Ascending aorta (tissue), 1 donor: ENCODE data around the gene NIPSNAP2.

GRCh38 chr7:52936304-52936550, 99.2 kb upstream of the POM121L12 start:
- PRO-cap = no peak

GRCh38 chr7:53218812-53219592, 183.6 kb downstream of the POM121L12 start:
- PRO-cap = no peak

GRCh38 chr7:53983677-53984030, 558.5 kb upstream of the VSTM2A start:
- PRO-cap = no peak

GRCh38 chr7:54546193-54547315, 4.4 kb downstream of the VSTM2A start:
- PRO-cap = no peak

DNA sequence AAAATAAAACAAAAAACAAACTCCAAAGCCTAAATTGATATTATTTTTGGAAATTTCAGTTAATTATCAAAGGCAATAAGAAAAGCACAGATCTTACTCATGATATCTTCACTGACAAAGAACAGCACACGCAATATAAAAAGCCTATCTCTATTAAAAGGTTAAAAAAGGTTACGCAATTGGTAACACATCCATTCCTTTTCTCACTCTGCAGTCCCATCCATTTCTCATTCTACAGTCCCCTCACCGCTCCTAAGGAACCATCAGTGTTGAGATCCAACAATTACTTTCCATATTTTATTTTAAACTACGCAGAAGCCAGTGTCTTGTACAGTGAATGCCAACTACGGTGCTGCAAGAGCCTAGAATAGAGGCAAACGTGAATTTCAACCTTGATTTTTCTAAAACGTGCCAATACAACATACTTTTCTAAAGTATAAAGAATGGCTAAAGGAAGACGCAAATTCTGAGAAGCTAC, 1.2 kb downstream of the SEC61G start:
- PRO-cap = no peak

- PRO-cap = no peak
Observed at GRCh38 chr7:54774173-54774430, 15.1 kb upstream of the SEC61G start.

- PRO-cap = unidirectional peak, plus-strand start at chr7:54837501
Observed at GRCh38 chr7:54837230-54837587, 78.2 kb upstream of the SEC61G start.

GRCh38 chr7:55018088-55018332, 807 bp upstream of the EGFR start:
- PRO-cap = no peak

GRCh38 chr7:55019790-55020147, 952 bp downstream of the EGFR start:
- PRO-cap = no peak

- PRO-cap = no peak
Observed at GRCh38 chr7:55109238-55110229, 90.7 kb downstream of the EGFR start.

GRCh38 chr7:55143196-55143638, 124.4 kb downstream of the EGFR start:
- PRO-cap = no peak

DNA sequence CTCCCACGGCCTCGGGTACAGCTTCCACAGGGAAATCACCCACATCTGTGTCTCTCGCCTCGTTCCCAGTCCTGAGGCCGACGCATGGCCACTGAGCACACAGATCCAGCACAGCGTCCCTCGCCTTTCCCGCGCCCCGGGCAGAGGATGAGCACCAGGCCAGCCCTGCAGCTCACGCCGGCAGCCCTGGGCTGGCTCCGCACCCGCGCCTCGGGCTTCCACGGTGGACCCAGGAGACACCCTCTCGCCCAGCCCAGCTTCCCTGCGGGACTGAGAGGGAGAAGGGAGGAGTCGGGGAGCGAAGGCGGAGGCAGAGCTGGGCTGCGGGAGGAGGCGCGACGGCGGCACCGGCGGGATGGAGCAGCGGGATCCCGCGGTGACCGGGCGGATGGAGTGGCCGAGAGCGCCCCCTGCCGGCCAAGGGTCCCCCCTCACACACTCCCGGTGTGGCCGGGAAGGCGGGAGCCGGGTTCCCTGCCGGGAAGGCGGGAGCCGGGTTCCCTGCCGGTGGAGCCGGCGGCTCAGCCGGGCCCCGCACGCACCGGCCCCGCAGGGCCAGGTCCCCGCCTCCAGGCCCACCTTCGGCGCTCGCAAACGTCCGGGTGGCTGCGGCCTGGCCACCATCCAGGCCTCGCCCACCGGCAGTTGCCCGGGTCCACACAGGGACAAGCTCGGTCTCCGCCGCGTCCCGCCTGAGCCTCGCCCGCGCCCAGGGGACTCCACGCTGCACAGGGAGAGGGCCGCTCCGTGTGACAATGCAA, 110.3 kb upstream of the LANCL2 start:
- PRO-cap = unidirectional peak, plus-strand start at position 447 of the sequence

GRCh38 chr7:55534152-55534951, 38.0 kb downstream of the VOPP1 start:
- PRO-cap = no peak

DNA sequence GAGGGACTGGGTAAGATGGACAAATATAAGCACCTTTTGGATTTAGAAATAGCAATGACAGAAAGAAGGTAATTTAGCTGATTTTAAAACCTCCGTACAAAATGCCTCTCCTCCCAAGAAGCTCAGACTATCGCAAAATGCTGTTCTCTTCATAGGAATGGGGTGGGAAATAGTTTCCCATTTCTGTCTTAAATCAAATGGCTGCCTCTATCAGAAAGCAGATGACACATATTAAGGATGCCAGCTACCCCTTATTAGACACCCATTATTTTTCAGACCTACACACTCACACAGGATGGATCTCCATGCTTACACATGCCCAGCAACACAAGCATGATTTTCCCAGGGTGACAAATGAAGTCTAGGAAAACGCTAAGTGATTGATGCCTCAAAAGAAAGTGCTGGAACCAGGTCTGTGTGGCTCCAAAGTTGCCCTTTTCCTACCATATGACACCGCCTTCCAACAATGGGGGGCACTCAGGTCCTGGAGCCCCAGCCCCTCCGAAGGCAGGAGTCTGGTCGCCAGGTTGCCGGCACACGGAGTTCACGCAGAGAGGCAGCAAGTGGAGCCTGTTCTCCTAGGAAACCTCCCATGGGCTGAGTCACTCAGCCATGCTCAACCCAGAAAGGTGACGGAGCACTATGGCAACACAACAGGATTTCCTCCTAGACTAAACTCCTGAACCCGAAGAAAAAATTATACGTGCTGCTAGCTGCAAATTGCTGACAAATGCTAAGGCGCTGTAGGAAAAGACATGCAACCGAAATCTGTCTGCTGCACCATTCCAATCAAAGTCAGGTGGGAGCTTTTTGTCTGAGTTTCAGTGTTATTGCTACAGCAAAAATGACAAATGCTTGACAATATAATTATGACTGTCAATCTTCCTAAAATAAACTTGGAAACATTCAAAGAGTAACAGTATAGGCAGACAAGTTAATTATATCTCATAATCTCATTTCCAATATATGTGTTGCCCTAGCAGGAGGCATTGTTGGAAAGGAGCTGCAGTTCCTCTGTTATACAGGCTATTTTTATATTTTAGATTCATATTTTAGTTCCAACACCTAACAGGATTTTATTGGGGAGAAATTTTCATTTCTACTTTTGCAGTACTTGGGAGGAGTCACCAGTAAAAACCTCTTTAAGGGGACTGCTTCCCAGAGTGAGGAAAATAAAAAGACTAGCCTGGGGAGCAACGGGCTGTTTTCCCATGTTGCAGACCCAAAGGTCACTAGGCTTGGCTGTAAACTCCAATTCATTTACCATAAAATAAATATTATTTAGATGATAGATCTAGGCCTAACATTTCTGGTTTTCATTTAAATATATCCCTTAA, 19.6 kb downstream of the VOPP1 start:
- PRO-cap = no peak

GRCh38 chr7:55688808-55689003, 116.4 kb upstream of the VOPP1 start:
- PRO-cap = no peak

GRCh38 chr7:55964309-55965507, at the start of gene NIPSNAP2:
Gene NIPSNAP2, plus strand, starts transcription at chr7:55964585.
- PRO-cap = unidirectional peak, plus-strand start at chr7:55964595; unidirectional peak, plus-strand start at chr7:55964607

GRCh38 chr7:56099369-56100647, 6.5 kb downstream of the CHCHD2 start:
- PRO-cap = no peak

DNA sequence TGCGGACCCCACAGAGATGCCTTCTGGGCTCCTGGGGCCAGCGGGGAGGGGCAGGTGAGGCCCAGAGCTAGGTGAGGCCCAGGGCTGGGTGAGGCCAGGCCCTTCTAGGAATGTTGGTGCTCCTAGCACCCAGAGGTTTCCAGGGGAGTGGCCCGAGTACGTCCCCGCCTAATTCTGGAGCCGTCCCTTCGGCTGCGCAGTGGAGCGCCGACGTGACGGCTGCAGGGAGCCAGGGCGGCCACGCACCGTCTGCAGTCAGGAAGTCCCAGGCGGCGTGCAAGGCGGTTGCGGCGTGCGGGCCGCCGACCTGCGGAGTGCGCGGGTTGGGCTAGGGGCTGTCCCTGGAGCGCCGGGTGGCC, 58.3 kb upstream of the NUPR2 start:
- PRO-cap = no peak

DNA sequence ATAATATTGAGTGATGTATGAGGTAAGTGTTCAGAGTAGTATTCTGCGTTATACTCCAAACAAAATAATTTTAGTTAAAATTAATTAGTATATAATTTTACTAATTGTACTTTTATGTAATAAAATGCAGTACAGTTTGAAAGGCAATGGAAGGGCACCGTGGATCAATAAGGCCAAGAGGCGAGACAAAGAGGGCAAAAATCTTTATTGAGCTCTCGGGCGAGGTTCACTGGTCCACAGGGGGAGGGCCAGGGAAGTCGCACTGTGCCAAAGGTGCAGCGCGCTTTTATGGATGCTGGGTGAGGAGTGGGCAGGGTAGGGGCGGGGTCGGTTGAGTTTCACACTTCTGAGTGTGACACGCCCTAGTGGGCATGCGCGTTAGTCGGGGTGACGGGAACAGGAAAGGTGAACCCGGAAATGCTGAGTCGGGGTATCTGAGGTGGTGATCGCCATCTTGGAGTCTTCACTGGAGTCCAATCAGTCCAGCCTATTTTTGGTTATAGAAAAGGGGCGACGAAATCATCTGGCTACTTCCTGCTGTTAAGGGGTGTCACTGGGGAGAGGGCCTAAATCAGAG, 40.6 kb downstream of the ZNF138 start:
- PRO-cap = no peak

GRCh38 chr7:64888019-64888587, 15.0 kb upstream of the ZNF273 start:
- PRO-cap = no peak